Glomerular endothelial cell (primary cell): ENCODE measurements around the genes FSIP2, TFPI, GULP1 and COL5A2.

GRCh38 chr2:182717782-182718525 is 1.9 kb downstream of the DNAJC10 start:
- RAMPAGE, long total RNA: no peak

DNA sequence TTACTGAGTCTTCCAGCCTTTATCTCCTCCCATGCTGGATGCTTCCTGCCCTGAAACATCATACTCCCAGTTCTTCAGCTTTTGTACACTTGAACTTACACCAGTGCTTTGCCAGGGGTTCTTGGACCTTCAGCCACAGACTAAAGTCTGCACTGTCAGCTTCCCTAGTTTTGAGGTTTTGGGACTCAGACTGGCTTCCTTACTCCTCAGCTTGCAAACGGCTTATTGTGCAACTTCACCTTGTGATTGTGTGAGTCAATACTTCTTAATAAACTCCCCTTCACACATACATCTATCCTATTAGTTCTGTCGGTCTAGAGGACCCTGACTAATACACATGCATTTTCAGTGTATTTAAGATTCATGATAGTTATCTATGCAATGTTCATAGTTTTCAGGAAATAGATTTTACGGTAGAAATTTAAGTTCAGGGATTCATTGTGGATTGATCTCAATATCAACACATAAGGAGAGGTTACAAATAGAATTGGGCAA is 35.8 kb upstream of the ZNF804A start:
- RAMPAGE, long total RNA: no peak

GRCh38 chr2:185738557-185739519 is at the start of gene FSIP2:
TSS of gene FSIP2 (plus strand) at chr2:185738804.
- RAMPAGE, long total RNA: no peak

- RAMPAGE, long total RNA: no peak
These were observed 43.7 kb downstream of the FSIP2 start for GRCh38 chr2:185782357-185782630.

DNA sequence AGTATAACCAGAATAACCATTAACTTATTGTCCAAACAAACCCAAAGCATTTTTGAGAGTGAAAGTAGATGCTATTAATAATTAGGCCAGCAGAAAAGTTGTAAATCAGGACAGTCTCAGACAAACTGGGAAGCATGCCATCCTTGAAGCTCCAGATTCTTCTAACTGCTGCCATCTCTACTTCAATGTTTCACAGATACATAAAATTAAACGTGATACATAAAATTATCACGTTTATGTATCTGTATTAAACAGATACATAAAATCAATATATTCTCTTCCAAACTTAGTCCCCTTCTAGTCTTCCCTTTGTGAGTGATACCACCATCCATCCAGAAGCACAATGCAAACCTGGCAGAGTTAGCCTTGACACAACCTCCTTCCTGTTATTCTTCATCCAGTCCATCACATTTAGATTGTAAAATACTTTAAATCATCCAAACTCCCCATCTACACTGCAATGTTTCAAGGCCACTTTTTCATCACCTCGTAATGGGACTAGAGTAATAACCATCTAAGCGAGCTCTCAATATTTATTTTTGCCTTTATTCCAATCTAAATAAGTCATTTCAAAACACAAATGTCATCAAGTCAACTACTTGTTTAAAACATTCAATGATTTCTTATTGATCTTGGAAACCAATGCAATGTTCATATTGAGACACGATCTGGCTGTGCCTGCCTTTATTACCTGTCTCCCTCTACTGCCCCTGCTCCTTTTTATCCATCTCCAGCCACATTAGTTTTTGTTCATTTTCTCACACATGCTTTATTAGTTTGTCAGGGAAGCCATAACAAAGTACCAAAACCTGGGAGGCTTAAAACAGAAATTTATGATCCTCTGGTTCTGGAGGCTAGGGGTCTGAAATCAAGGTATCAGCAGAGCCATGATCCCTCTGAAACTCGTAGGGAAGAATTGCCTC is 306.3 kb upstream of the ZC3H15 start:
- RAMPAGE, long total RNA: no peak

DNA sequence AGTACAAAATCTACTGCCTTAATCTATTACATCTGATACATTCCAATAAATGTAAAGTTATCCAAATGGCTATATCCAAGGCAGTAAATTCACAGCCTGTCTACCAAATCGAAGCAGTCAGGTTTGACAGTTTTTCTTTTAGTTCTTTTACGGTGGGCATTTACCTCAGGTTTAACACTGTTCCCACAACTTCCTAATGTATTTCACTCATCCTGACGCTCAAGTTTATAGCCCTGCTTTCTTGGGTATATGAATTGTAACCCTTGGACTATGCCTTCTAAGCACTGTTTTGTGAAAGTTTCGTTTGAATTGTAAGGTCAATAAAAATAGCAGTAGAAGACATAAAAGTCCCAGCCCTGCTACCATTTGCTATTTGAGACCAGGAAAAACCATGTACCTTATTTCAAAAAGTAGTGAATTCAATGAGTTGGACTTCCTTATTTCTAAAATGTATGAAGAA is 2.1 kb upstream of the ZC3H15 start:
- RAMPAGE, long total RNA: no peak

- RAMPAGE, long total RNA: no peak
These were observed 5.3 kb downstream of the ITGAV start for GRCh38 chr2:186595028-186595625.

DNA sequence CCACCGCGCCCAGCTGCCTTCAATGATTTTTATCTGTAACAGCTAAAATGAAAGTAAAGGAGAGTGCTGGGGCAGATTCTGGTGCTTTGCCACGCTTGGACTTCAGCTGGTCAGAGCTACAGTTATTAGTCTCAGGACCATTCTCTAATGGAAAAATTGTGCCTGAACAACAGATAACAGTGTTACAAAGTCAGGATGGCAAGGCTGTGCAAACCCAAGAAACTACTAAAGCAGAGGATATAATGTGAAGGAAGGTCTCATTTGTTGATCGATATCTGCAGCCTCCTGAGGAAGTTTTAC is 102.7 kb upstream of the ZSWIM2 start:
- RAMPAGE, long total RNA: no peak

- RAMPAGE, long total RNA: no peak
These were observed 145.4 kb downstream of the CALCRL start for GRCh38 chr2:187302788-187302987.

DNA sequence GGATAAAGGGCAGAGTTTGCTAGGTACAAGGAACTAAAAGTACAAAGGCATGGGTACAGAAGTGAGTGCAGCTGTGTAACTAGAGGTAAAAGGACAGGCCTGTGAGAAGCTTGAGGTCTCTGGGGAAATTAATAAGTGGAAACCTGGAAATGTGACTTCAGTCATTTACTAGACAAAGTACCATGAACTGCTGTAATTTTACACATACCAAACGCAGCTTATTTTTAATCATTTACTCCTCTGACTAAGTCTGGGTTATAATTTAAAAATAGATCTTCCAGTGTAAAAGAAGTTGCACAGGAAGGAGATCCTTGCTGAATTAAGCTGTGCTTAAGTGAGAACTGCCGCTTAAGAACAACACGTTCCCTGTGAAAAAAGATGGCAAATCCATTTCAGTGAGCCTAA is 44.5 kb downstream of the CALCRL start:
- RAMPAGE, long total RNA: no peak

- RAMPAGE, long total RNA: no peak
These were observed 40.4 kb downstream of the TFPI start for GRCh38 chr2:187513450-187514674.

GRCh38 chr2:187518518-187519190 is 35.6 kb downstream of the TFPI start:
- RAMPAGE, long total RNA: no peak

- RAMPAGE, long total RNA: start-site peak on the minus strand at chr2:187554330-187554482, 2,349 and 1,114 reads in 2 replicates
These were observed at the start of gene TFPI for GRCh38 chr2:187553771-187554772. TSS of gene TFPI (minus strand) at chr2:187554435.

- RAMPAGE, long total RNA: no peak
These were observed 149.0 kb upstream of the GULP1 start for GRCh38 chr2:188142731-188142947.

DNA sequence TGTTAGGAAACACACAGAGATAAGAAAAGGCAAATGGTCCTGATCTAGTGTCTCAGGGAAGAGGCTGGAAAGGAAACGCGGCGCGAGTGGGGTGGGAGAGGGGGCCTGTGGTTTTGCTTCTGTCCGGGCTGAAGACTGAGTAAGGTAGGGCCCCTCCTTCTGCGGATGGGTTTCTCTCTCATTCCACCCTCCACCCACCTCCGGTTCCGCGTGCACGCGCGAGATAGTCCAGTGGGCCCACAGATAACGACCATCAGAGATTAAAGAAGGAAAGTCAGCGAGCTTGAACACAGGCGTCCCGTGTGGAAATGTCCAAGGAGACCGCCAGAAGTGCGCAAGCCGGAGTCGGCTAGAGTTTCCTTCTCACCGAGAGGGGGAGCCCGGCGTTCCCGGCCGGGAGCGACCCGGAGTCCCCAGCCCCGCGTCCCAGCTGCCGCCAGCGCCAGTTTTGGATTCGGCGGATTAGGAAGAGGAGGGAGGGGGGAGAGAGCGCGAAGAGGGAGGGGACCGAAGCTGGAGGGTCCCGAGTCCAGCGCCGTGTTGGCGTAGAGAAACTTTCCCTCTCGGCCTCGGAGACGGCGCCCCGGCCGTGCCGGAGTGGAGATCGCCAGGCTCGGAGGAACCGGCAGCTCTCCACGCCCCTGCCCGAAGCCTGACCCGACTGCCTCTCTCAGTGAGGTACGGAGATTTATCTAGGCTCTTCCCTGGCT is at the start of gene GULP1:
GULP1 (plus strand) TSS at position 386 of the 710 bp plus-strand sequence.
- RAMPAGE, long total RNA: no peak

DNA sequence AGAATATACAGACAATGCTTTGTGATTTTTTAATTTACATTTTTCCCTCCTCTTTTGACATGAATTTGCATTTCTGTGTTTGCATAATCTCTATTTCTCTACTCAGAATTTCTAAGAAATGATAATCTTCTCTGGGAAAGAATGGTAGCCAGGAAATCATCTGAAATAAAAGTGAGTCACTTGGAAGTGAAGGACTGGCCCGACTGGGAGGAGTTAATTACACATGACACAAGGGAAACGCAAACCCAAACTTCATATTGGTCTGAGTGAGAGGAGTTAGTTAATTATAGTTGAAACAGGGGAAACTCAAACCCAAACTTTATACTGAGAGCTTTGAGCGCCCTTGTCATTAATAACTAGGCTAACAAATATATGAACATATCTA is 187.9 kb upstream of the COL3A1 start:
- RAMPAGE, long total RNA: no peak

- RAMPAGE, long total RNA: no peak
These were observed 8.0 kb upstream of the COL3A1 start for GRCh38 chr2:188966062-188966735.

GRCh38 chr2:188976534-188977129 is 2.5 kb downstream of the COL3A1 start:
- RAMPAGE, long total RNA: no peak

DNA sequence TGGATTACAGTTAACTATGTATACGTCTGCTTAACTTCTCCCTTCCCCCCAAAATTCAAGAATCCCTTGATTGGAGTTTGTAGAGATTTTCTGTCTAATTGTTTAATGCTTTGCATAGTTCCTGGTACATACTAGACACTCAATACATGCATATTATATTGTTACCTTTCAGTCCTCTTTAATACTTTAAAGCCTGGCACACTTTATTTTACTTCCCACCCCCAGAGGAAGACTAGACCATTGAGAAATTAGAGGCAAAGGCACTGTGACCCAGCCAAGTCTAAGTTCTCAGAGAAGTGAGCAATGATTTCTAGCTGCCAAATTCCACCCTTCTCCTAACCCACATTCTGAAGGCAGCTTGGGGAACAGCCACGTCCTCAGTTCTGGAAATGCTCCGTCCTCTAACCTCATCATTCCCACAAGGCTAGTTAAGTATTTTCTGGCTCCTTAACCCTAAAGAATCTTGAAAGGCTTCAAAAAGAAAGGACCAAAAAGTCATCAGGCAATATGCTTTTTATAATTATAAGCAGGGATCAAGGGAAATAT is 86.7 kb downstream of the COL5A2 start:
- RAMPAGE, long total RNA: no peak

DNA sequence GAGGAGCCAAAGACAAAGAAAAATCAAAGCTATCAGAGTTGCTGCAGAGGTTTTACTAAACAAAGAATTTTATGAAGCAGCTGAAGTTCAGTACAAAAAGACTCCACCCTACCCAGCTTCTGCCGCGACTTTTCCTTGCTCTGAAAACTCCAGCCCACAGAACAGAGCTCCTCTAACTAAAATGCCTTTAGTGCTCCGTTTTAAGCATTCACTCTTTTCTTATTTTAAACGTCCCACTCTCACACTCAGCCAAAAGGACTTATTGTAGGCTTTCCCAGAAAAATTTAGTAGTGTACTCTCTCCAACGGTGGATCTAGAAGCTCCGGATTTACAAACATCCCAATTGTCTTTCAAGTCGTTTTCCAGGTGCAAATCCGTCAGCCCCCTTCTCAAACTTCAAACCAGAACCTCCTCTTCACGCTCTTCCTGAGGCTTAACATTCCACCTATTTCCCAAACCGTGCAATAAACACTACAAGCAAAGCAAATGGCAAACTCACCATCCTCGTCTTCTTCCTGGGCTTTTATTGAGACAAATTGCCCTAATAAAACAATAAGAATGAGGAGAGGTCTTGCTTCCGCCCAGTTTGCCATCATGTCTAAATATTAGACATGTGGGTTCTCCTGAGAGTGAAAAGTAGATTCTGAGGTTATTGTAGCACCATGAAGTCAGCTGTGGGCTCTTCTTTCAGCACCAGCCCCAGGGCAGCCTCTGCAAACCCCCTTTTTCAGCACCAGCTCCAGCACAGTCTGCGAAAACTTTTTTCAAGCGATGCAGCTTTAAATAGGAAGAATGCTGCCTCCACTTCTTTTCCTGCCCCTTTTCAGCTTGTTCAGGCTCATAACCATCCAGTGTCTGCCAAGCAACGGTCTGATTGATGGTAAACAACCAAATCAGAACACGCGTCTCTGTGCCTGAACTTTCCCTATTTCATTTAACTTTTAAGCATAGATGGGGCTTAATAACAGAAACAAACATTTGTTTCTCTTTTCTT is at the start of gene COL5A2:
COL5A2 (minus strand) TSS at position 753 of the 994 bp plus-strand sequence.
- RAMPAGE, long total RNA: start-site peak on the minus strand centred at position 752 of the sequence, 103 bp wide, 305 and 863 reads in 2 replicates